ENCODE measurements around a stretch of chr6.

DNA sequence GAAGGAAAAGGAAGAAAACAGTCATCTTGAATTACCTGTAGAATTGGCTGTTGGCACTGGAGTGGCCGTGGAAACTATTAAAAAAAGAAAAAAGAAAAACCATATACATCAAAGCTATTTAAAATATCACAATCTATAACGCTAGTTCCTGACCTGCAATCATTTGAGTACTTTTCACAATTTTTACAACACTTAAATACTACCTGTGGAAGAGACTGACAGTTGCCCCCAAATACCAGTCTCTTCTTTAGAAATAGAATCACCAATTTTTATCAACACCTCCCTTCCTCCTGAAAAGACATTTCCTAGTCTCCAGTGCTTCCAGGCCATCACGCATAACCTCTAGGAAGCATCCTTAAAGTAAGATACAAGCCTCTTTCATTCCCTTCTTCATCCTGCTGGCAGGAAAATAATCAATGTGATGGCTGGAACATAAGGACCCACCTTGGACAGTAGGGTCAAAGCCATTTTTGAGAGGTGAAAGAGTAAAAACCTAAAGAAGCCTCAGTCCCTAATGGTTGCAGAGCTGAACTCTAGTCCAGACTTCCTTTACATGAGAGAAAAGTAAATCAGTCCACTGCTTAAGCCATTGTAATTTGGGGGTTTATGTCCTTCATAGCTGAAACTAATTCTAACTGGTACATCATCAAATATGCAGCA, 6.1 kb downstream of the CD164 start:
- RRBS: no CpG with 5 or more reads among the region's 3 CpGs

GRCh38 chr6:109377716-109378258, 4.5 kb downstream of the CD164 start:
- RRBS: no CpG with 5 or more reads among the region's 4 CpGs

- RRBS: no CpG with 5 or more reads among the region's 9 CpGs
Observed at GRCh38 chr6:109384036-109384346, 1.7 kb upstream of the CD164 start.

- RRBS: no CpG with 5 or more reads among the region's 9 CpGs
Observed at GRCh38 chr6:109384347-109385057, 2.2 kb upstream of the CD164 start.

DNA sequence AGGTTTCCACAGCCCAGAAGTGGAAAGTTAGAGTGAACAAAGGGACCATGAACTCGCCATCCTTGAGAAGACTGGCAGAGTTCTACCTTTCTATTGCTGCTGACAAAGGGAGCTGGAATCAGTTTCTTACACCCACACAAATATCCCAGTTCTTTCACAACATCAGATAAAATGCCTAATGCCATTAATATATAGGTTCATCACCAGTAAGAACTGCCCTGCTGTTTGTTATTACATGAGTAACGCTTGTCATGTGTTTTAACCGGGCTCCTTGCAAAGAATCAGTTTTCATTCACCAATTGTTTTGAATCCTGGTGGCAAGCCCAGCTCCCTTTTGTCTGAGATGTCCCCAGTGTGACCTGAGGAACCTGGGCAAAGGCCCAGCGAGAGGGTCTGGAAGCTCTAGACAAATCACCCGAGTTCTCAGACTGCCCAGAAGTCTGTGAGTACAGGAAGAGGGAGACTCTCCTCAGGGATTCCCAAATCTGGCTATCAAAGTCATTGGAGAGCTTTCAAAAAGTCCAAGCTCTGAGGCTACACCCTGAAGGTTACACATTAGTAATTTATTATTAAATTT, 7.5 kb upstream of the CD164 start:
- RRBS: no CpG with 5 or more reads among the region's 5 CpGs

- RRBS: no CpG with 5 or more reads among the region's 9 CpGs
Observed at GRCh38 chr6:109446472-109447081, 6.1 kb downstream of the SMPD2 start.

GRCh38 chr6:109447082-109447957, 6.8 kb downstream of the SMPD2 start:
- RRBS: 84% methylated on average over 7 of the region's 16 CpGs

GRCh38 chr6:109702803-109703357, 11.8 kb downstream of the FIG4 start:
- RRBS: no CpG with 5 or more reads among the region's 4 CpGs

DNA sequence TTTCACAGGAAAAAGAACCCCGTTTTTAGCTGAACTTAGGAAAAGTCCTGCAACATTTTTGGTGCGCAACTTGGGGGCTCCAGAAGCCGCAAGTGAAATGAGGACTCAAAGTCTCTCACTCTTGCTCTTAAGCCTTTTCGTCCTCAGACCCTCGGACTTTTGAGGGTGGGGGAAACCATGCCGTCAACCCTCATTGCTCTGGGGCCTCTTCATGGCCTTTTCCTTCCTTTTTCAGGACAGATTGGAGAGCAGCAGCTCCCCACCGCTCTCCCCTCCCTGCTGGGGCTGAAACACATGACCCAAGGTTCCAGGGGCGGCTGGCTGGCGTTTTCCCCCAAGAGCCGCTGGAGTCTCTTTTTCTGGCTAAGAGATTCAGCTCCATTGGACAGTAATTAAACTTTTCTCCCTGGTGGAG, 101.2 kb upstream of the GPR6 start:
- RRBS: no CpG with 5 or more reads among the region's 10 CpGs

DNA sequence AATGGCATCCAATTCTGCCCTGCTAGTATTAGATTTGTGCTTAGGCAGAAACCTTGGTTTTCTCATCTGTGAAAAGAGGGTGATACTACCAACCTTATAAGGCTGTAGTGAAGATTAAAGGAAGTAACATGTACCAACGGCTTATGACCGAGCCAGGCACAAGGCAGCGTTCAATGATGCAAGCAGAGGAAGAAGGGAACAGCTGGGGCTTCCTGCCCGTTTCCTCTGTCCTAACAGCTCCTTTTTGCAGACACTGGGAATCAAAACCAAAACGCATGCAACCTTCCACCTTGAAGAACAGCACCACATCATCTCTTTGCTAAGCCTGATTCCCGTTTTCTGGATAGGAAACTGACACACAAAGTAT, 1.2 kb downstream of the SLC22A16 start:
- RRBS: no CpG with 5 or more reads among the region's 6 CpGs

GRCh38 chr6:110813812-110814160, 1.5 kb downstream of the CDK19 start:
- RRBS: no CpG with 5 or more reads among the region's 3 CpGs

GRCh38 chr6:110815796-110815975, 417 bp upstream of the CDK19 start:
- RRBS: no CpG with 5 or more reads among the region's 11 CpGs

DNA sequence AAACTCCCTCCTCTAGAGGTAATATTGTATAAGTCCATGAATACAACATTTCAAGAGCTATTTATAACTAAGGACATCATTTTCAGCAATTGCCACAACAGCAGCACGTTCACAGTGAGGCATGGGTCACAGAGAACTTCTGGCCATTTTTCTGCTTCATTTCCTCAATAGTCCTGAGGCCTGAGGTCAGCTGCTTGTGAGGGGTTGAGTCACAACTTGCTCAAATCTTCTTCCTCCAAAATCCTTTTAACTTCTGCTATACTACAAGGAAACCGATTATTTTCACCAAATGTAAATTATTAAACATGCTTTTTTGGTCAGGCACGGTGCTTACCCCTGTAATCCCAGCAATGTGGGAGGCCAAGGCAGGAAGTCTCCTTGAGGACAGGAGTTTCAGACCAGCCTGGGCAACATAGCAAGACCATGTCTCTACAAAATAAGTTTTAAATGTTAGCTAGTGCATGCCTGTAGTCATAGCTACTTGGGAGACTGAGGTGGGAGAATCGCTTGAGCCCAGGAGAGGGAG, 11.2 kb upstream of the SLC16A10 start:
- RRBS: no CpG with 5 or more reads among the region's 4 CpGs

DNA sequence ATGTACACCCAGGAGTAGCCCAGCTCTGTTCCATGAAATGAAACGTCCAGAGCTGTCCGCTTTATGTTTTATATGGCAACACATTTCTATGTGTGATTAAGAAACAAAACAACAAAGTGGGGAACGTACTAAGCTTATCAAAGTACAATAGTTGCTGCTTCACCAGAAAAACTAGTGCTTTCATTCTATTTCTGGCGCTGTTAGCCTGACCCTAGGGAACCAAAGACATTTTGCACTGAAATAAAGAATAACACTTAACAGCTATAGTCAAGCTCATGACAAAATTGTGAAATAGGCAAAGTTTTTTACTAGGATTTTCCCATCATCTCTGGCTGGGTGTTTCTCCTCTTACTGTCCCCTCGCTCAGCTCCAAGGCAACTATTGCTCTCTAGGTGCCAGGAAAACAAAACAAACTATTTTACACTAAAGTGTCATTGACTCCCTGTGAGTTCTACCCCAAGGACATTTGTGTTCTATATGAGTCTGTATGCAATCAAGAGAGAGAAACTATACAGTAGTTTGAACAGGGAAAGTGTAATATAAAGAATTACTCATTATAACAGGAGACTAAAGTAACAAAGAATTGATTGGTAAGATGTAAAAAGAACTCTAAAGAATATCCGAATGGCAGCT, 22.9 kb upstream of the TRAF3IP2 start:
- RRBS: no CpG with 5 or more reads among the region's 6 CpGs

DNA sequence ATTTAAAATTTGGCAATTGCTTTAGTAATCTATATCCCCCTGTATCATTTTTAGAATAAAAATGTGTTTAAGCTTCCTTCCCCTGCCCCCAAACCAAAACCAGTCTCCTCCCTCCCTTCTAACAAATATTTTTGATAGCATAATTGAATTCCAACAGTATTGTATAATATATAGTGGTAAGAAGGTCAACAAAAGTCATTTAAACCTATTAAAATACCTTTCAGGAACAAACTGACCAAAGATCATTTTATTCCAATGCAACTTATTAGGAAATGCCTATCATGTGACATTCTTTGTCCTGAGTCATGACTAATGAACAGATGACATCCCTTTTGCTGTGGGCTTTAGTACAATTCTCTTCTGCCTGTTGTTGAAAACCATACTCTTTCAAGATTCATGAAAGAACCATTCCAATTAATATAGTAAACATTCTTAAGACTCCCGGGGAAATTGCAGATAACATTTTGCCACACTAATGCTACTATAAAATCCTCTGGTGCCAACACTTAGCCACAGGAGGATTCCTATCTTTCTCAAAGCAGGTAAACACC, 51.5 kb upstream of the TRAF3IP2 start:
- RRBS: no CpG with 5 or more reads among the region's 1 CpG

DNA sequence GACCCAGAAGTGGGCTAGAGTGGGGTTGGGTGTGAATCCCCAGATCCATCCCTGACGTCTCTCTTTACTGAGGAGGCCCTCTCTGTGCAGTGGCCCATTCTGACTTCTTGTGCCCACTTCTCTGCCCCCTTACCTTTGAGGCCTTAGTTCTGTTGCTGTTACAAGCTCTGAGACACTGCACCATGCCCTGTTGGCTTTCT, 88.0 kb upstream of the TRAF3IP2 start:
- RRBS: no CpG with 5 or more reads among the region's 1 CpG

DNA sequence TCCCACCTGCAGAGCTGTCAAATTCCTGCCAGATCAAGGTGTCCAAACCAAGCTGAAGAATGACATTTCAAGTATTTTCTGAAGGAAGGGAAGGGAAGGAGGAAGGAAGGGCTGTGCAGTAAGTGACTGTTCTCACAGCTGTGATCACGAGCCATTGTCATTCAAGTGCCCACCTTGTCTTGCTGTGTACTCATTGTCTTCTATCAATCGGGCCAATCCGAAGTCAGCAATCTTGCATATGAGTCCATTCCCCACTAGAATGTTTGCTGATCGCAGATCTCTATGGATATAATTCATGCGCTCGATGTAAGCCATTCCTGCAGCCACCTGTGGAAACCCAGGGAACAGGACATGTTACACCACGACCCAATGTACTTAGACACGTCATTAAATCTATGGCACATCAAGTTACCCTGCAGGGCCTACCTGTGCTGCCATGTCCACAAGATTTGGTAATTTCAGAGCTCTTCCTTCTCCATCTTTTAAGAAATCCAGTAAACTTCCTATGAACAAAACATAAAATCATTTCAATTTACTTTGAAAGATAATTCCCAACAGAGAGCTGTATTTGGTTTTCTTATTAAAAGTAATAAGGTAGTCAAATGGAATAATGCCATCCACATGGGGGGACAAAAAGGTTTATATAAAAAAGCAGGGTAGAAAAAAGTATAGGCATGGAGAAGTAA, 88.7 kb upstream of the TRAF3IP2 start:
- RRBS: no CpG with 5 or more reads among the region's 8 CpGs

GRCh38 chr6:111708308-111708649, 102.6 kb upstream of the TRAF3IP2 start:
- RRBS: no CpG with 5 or more reads among the region's 1 CpG

DNA sequence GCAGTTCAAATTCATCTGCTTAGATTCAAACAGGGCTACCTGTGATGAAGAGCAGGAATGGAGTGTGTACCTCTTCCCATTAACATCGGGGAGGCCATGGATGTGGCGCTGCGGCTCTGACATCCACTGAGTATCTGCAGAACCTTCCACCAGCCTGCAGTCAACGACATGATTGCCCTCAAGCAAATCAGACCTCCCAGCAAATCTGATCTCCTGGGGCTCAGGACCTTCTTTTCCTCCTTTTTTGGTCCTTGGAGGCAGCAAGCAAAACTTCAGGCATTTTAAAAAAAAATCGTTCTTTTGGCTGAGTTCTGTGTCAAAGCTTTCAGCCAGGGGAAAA, 103.2 kb upstream of the TRAF3IP2 start:
- RRBS: no CpG with 5 or more reads among the region's 5 CpGs

- RRBS: no CpG with 5 or more reads among the region's 6 CpGs
Observed at GRCh38 chr6:111780331-111780752, 92.9 kb downstream of the FYN start.

All from islet of Langerhans (tissue), 1 donor.